Renal cortical epithelial cell (primary cell): ENCODE data around the genes CTLA4 and MDH1B.

DNA sequence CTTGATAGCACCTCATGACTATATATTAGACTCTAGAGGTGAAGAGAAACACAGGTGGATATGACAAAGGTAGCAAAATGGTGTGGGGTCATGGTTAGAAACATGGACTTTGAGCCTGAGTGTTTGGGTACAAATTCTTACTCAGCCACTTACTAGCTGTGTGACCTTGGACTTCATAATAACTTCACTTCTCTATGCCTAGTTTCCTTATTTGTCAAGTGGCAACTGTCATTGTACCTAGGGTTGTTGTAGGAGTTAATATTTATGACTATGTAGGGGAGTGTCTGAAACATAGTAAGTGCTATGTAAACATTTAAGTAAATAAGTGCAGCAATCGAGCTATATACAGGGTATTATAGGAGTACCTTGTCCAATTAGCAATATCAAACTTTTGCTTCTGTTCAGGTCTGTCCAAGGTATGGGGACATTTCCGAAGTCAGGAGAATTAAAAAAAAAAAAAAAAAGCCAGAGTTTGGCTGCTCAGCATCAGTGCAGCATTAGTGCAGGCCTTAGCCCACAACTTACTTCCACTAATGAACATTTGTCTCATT is 49.7 kb upstream of the RAPH1 start:
- RRBS: no CpG with 5 or more reads among the region's 2 CpGs

GRCh38 chr2:203649815-203650374 is 56.5 kb upstream of the CD28 start:
- RRBS: no CpG with 5 or more reads among the region's 4 CpGs

DNA sequence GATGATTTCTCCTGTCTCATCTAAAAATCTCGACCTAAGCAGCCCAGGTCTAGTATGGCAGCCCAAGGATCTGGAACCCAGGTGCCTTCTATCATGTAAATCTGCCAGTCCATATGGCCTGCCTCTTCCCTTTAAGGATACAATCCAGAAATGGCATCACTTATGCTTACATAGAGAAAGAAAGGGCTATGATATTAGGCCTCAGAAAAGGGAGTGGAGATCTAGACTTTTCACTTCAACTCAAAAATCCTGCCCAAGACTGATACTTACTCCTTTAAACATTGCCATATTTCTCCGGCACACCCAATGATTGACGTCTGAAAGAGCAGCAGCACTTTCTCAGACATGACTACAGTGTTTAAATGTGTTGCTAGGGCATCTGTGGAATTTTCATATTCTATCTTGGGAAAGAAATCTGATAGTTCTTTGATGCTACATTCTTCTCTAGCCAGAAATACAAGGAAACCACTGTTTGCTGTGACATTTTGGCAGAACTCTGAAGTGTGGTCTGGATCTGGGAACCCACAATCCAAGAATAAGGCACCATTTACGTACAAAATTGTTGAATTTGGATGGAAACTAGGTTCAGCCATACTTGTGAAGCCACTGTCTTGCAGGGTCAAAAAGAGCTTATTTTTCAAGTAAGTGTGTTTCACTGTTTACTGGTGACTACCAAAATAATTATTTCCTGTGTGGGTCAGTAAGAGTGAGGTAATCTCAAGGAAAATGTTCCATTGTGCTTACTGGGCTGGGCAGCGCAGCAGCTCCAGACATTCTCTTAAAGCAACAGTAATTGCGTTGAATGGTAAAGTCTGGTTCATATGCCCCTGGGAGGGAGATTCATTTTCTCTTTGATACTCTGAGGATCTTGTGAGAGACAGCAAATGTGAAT is 21.4 kb upstream of the CD28 start:
- RRBS: no CpG with 5 or more reads among the region's 6 CpGs

GRCh38 chr2:203814479-203814991 is 53.0 kb upstream of the CTLA4 start:
- RRBS: no CpG with 5 or more reads among the region's 1 CpG

GRCh38 chr2:203867330-203868002 is at the start of gene CTLA4:
Gene CTLA4, plus strand, starts transcription at chr2:203867771.
- RRBS: no CpG with 5 or more reads among the region's 6 CpGs

DNA sequence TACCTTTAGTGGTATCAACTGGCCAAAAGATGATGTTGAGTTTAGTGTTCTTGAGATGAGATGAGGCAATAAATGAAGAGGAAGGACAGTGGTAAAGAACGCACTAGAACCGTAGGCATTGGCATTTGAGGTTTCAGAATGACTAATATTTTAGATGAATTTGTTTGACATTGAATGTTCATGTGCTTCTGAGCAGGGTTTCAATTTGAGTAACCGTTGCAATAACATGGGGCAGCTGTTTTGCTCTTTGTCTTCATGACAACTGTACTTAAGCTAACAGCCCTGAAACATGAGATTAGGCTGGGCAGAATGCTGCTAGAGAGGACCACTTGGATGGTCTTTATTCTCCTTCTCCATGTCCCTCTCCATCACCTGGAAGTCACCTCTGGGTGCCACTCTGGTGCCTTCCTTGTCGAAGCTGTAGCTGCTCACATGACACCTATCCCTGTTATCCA is 4.0 kb downstream of the CTLA4 start:
- RRBS: no CpG with 5 or more reads among the region's 4 CpGs

DNA sequence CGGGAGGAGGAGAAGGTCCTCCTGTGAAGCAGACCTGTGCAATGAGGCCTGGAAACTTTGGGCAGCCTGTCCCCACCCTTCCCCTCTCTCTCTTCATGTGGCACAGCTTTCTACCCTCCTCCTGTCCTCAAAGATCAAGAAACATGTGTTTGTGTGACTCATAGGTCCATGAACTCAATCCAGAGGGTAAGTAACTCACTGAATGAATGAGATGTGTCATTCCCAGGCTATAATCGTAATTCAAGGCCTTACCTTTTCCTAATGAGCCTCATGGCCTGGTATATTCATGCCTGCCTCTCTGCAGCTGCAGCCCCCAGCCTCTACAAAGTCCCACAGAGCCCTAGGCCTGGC is 288.0 kb upstream of the PARD3B start:
- RRBS: no CpG with 5 or more reads among the region's 2 CpGs

DNA sequence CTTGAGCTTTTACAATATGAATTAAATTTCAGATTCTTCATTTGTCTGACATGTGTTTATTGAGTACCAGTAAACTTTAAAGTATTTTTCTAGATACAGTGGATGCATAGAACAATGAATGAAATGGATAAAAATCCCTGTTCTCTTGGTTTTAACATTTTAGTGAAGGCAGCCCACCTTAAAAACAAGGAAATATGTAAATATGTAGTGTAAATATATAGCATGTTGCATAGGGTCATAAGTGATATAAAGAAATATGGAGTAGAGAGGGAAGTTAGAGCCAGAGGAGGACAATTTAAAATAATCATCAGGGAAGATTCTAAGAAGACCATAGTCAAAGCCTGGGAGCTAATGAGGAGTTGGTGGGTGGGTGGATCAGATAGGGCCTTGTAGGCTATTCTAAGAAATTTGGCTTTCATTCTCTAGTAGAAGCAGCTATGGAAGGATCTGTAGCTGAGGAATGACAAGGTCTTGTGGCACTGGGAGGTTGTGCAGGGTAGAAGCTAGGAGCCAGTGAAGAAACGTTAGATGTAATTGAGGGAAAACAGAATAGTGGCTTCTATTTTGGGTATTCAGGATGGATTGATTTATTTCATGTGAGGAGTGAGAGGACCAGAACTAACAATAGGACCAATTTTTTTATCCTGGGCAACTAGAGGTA is 371.7 kb downstream of the PARD3B start:
- RRBS: no CpG with 5 or more reads among the region's 1 CpG

GRCh38 chr2:205170234-205171010 is 511.9 kb upstream of the NRP2 start:
- RRBS: no CpG with 5 or more reads among the region's 14 CpGs

DNA sequence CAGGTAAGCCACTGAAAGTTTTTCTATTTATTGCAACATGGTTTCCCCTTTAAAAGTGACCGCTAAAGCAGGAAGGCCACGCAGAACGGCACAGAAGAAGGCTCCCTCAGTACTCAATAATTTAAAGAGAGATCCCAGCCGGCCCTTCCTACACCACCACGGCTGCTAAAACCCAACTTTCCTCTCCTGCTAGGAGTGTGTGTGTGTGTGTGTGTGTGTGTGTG is 972 bp downstream of the NRP2 start:
- RRBS: no CpG with 5 or more reads among the region's 5 CpGs

GRCh38 chr2:205688284-205688664 is 6.0 kb downstream of the NRP2 start:
- RRBS: no CpG with 5 or more reads among the region's 1 CpG

DNA sequence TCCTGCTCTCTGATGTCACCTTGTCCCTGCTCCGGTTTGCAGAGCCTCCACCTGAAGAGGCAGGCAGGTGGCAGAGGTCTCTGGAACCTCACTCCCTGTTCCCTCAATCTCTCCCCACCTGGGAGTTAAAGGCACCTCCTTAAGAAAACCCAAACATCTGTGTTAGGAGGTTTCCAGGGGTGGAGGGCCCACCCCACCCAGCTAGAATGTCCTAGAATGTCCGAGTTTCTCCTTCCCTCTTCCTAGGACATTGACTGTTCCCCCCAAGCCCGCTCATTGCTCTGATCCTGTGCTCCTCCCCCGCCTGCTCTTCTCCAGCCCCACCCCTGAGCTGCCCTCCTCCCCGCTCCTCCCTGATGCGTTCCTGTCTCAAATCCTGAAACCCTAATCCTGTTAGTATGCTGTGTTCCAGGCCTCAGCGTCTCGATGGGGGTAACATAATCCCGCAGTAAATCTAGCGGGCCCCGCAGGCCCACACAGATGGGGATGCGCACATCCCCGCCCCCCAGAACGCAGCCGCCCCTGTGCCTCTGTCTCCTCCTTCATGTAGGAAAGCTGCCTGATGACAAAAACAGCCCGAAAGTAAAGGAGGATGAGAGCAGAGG is 51.3 kb downstream of the NRP2 start:
- RRBS: no CpG with 5 or more reads among the region's 16 CpGs

- RRBS: 2% methylated on average over 8 of the region's 21 CpGs
These were observed 200.4 kb downstream of the INO80D start for GRCh38 chr2:205885499-205886017.

- RRBS: no CpG with 5 or more reads among the region's 3 CpGs
These were observed 196.8 kb downstream of the INO80D start for GRCh38 chr2:205888999-205889691.

DNA sequence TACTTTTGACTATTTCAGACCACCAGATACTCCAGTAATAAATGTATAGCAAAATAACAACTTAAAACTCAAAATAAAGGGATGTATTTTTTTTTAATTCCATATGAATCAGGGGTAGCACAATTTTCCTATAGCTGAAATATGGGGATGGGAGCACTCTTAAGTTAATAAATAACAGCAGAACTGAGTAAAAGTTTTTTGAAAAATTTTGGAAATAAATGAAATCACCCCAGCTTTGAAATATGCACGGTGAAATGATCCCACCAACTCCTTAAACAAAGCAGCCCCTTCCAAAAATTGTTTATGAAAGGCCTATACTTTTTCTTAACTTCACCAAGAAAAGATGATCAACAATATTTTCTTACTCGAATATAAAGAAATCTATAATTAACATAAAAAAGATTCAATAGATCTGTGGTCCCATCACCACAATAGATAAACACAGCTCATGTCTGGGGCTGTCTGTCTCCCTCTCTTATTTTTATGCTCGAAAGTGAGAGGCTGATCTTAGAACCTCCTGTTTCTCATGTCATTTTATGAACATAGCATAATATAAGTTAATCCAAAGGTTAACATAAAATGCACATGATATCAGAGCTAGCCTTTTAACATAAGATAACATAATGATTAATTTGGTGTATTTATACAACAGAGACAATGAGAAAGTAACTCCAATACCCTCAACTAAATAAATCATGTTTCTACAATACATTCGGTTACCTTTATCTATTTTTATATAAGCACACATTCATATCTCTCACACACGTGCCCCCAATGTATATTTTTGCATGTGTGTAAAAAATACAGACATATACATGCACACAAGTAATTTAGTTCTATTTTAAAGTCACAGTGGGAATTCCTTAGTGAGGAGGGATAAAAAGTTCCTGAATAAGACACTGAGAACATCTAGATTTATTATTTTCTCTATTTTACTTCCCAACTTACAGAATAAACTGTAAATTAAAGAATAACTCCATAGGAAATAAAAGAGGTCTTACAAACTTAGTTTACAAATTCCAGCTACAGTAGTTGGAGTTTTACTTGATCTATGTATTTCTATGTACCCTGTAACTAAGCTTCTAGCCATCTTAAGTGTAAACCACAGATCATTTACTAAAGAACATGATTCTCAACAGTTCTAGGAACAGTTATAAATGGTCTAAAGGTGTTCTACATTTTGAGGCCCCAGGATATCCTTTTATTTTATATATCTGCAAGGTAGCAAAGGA is 88.4 kb downstream of the INO80D start:
- RRBS: no CpG with 5 or more reads among the region's 5 CpGs

DNA sequence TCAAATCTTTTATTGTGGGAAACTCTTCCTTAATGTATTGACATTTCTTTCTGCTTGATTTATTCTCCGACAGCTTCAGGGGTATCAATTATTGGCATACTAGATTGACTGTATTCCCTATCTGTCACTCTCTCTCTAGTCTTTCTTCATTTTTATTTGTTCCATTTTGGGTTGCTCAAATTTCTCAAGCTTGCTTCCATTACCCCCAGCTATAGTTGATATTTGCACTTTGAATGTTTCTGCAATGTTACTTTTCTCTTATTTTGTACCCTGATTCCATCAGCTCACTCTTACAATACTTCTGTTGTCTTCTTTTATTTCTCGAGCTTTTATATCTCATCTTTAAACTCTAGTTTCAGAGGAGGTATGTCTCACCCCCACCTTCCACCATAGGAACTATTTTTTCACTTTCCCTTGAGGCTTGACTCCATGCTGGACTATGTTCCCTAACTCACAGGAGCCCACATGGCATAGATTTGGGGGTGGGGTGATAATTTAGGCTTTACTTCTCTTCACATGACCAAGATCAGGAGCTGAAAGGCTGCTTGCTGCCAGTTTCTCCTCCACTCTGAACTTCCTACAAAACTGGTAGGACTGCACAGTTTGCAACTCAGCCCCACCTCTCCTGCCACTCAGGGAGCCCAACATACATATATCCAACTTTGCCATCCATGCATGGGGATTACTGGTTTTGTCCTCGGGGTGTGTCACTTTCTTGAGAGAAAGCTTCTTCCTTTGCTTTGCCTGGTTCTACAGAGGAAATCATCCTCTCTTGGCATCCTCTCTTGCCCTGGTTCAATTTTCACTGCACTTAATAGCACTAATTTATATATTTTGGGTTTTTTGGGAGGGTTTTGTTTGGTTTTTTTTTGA is 14.3 kb downstream of the INO80D start:
- RRBS: no CpG with 5 or more reads among the region's 3 CpGs

GRCh38 chr2:206148793-206149159 is 10.5 kb downstream of the NDUFS1 start:
- RRBS: no CpG with 5 or more reads among the region's 1 CpG

GRCh38 chr2:206150903-206151598 is 8.2 kb downstream of the NDUFS1 start:
- RRBS: no CpG with 5 or more reads among the region's 5 CpGs

DNA sequence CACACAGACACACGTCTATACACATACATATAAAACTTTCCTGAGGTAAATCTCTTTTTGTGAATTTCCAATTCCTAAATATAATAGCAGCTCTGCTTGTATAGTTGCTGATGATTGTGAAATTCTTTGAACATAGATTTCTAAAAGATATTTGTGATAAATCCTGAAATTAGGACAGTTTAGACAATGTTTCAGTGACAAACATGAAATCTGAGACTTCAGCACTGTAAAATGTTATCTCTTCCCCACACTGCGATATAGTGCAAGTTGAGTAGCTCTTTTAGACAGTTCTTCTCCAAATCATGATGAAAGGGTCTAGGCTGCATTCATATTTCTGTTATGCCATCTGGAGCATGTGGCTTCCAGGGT is 82.8 kb downstream of the ADAM23 start:
- RRBS: no CpG with 5 or more reads among the region's 2 CpGs

DNA sequence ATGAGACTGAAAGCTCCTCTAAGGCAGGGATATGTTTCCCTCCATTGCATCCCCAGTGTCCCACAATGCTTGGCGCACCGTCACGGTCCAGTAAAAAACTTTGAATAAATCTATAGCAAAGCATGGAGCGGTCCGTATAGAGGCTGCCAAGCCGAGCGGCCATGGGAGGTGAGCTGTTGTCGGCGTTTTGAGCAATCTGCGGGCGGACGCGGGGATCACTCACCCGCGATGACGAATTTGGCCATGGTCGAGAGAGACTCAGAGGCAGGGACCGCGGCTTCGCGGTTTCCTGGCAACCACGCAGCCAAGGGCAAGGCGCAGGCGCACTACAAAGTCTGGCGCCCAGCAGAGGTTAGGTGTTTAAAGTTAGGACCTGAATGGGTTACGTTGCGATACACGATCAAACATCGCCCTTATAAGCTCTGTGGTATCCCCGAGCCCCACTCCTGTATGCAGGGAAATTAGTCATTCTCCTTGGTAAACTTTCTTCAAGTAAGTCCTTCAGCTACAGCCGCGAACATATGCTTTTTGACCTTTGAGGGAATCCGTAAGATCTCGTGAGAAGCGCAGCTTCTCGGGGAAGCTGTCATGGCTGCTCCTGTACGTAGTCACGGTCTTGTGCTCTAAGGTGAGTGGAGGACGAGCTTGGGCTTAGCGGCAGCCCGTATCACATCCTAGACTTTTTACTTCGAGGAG is at the start of gene MDH1B:
TSS of gene MDH1B (minus strand) at position 302 of the 696 bp plus-strand sequence.
- RRBS: no CpG with 5 or more reads among the region's 42 CpGs